Iris pigment epithelial cell (primary cell): Measurements from ENCODE around the gene QSOX2.

DNA sequence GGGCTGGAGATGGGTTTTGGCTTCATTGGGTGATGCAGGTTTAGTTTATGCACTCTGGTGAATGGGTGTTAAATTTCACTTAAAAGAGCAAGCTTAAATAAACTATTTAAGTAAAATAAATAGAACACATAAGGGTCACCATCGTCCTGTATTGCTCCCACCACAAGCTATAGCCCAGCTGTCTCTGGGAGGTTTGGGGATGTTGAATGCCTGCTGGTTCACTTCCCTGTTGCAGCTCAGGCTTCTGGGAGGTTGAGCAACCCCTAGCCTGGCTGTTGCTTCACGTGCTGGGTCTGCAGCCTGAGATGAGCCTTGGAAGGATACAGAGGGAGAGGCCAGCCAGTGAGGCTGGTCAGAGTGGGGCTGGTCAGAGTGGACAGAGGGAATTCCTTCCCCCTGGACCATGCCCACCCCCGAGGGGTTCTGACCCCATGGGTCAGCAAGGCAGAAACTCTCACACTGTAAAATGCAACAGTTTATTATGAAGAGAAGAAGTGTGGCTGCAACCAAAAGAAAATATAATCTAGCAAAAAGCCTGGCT is 4.7 kb upstream of the FCN1 start:
- RRBS: no CpG with 5 or more reads among the region's 3 CpGs

GRCh38 chr9:134944417-134944991 is 26.8 kb upstream of the FCN1 start:
- RRBS: no CpG with 5 or more reads among the region's 17 CpGs

DNA sequence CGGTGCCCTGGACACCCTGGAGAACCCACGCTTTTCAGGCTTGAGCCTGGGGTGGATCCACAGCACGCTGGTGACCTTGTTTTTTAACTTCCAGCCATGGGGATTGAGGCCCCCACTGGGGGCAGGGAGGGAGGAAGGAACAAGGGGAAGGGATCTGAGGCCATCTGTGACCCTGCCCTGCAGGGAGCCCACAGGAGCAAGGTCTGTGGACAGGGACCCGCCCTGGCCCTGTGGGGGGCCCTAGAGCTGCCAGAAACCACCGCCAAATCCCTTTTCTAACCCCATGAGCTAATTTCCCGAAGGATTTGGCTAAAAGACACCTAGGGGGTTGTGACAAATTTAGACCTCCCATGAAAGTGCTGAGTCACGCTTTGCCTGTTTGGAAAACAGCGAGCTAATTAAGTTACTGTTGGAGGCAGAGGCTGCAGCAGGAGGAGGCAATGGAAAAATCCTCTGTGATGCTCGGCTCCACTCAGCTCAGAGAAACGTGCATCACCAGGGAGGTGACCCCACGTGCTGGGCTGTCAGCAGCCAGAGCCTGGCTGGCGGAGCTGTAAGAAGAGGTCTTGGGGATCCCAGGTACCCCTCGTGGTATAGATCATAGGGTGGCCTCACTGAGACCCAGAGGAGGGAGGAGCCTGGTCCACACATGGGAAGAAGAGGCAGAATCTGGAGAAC is 50.0 kb downstream of the OLFM1 start:
- RRBS: no CpG with 5 or more reads among the region's 13 CpGs

- RRBS: no CpG with 5 or more reads among the region's 12 CpGs
Measured at GRCh38 chr9:135353430-135353834, 126.2 kb upstream of the PPP1R26 start.

DNA sequence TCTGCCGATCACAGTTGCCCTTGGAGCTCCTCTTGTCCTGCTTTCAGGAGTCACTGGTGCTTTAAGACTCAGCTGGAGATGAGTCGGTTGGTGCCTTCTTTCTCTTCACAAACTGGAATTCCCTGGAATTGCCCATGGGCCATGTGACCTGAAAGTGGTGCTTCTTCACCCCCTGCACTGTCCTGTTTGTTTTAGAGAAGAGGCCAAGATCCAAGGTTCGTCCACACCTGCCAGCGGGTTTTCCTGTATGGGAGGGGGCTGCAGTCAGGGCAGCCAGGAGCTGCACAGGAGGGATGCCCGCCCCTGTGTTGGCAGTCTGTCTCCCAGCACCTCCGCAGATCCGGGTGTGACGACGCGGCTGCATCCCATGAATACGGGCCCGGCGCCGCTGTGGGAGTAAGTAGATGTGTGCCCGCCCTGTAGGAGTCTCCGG is 8.6 kb downstream of the PIERCE1 start:
- RRBS: 87% methylated on average over 10 of the region's 16 CpGs

DNA sequence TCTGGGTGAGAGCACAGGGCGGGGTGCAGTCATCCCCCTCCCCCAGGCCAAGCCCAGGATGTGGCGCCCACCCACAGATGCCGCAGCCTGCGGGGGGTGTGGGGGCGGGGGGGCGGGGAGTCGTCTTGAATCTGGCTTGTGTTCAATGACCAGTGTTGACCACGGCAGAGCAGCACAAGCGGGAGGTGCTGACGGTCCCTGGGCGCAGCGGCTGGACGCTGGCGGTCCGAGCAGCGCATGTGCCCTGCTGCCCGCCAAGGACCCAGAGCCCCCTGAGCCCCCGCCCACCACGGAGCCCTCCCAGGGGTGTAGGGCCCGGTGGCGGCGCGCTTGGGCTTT is 398 bp upstream of the KCNT1 start:
- RRBS: no CpG with 5 or more reads among the region's 23 CpGs

DNA sequence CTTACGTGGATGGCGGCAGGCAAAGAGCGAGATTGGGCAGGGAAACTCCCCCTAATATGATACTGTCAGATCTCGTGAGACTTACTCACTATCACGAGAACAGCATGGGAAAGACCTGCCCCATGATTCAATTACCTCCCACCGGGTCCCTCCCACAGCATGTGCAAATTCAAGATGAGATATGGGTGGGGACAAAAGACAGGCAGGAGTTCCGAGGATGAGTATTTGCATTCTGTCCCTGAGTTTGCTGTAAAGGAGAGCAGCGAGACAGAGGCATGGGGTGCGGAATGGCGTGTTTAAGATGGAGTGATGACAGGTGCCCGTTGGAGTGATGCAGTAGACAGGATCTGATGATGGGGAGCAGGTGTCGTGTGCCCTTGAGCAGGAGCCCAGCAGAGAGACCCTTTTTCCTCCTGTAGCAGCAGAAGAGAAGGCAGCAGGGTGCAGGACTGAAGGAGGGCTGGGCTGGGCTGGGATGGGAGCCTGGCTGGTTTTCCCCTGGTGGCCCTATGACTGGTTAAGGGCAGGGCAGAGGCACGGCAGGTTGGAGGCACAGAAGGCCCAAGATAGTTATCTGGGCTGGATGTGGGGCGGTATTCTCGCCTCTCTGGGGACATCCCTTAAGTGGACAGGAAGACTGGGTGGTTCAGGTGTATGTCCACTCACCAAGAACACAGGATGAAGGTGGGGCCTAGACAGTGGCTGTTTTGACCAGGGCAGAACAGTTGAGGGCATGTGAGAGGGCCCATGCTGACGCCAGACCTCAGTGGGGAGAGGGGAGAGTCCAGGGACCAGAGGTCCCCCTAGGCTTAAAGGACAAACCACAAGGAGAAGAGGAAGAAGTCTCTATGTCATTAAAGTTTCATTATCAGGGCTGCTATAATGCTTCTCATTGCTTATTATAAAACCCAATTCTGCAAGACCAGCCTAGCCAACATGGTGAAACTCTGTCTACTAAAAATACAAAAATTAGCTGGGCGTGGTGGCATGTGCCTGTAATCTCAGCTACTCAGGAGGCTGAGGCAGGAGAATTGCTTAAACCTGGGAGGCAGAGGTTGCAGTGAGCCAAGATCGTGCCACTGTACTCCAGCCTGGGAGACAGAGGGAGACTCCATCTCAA is 4.4 kb upstream of the CAMSAP1 start:
- RRBS: no CpG with 5 or more reads among the region's 18 CpGs

GRCh38 chr9:135926668-135927449 is 19.5 kb upstream of the CAMSAP1 start:
- RRBS: no CpG with 5 or more reads among the region's 26 CpGs

DNA sequence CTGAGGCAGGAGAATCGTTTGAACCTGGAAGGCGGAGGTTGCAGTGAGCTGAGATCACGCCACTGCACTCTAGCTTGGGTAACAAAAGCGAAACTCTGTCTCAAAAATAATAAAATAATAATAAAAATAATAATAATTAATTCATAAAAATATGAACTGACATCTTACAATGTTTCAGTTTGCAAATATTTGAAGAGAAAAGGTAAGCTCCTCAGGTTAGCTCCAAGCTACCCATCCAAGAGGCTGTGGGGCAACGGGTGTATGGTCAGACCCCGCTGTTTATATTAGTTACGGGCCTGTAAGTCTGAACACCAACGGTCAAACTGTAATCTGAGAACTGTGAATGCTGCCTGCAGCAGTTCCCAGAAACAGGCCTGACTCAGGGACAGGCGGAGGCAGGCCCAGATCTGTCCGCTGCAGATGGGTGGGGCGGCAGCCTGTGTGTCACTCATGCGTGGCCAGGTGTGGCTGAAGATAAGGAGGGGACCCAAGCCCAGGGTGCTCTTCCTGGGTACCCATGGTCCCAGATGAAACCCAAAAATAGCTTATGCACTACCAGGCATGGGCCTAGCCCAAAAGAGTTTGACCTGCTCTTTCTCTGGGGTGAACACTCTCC is 9.4 kb downstream of the UBAC1 start:
- RRBS: no CpG with 5 or more reads among the region's 12 CpGs

DNA sequence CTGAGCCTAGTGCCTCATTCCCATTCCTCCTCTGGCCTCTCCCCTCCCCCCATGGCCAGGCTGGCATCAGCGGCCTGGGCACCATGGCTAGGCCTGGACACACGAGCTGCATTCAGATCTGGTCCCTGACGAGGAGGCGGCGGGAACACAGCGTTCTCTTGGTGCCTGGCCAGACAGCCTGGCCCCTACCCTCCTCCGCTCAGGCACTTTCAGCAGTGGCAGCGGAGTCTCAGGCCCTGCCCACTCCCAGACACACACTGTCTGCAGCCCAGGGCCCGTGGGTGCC is 19.7 kb upstream of the UBAC1 start:
- RRBS: no CpG with 5 or more reads among the region's 9 CpGs

- RRBS: no CpG with 5 or more reads among the region's 19 CpGs
Measured at GRCh38 chr9:136009030-136009780, 48.0 kb upstream of the UBAC1 start.

DNA sequence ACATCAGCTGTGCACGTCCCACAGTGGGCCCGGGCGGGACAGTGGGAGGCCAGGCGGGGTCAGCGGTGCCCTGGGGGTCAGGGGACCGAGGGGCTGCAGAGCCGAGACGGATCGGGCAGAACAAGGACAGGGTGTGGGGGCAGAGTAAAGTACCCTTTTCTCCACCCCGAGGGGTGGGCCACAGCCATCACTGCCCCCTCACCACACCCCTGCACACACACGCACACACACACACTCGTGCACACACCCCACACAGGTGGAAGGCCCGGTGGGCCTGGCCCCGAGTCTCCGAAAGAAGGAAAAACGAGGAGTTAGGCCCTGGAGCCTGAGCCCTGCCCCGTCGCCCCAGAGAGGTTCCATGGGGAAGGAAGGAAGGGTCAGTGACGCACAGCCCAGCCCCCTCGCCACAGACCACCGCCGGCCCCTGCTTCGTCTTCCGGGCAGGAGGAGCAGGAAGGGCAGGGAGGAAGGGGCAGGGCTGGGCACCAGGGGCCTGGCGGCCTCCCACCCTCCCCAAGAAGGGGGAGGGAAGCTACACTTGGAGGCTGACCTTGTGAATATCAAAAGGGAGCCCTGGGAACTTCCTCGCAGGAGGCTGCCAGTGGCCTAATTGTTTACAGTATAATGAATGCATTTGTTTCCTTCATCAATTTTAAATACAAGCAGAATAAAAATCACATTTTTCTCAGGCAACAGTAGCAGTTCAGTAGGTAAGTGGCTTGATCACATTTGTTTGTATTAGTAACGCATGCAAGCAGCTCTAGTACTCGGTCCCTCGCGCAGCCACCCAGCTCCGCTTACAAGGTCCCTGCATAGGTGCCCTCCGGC is 49.8 kb upstream of the UBAC1 start:
- RRBS: no CpG with 5 or more reads among the region's 32 CpGs

GRCh38 chr9:136086296-136087044 is 8.6 kb downstream of the NACC2 start:
- RRBS: 90% methylated on average over 3 of the region's 25 CpGs

GRCh38 chr9:136087616-136087988 is 7.5 kb downstream of the NACC2 start:
- RRBS: 67% methylated on average over 6 of the region's 17 CpGs

GRCh38 chr9:136149152-136149556 is 30.5 kb upstream of the TMEM250 start:
- RRBS: no CpG with 5 or more reads among the region's 9 CpGs

DNA sequence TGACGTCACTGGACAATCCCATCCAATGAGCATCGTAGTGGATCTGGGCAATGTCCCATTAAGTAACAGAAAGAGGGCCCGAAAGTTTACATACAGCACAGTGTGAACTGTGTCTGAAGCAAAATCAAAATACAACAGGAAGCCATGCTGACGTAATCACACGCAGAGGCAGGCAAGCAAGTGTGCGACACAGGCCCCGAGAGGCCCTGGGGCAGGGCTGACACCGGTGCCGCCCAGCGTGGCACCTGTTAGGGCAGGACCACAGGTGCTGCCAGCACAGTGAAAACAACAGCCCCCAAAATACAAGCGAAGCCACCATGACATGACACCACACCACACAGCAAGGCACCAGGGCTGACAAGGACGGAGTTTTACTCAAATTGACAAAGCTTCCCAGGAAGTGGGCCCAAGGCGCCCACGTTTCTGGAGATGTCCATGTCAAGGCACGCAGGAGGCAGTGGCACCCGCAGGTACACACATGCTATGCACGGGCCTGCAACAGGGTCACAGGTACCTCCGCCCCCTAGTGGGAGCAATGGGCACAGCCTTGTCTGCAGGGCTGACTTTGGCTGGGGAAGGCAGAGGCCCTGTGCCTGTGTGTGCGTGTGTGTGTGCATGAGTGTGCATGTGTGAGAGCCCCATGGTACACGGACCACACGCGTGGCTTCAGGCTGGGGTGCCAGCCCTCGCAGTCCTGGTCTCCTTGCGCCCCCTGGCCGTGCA is 19.7 kb downstream of the QSOX2 start:
- RRBS: no CpG with 5 or more reads among the region's 25 CpGs

DNA sequence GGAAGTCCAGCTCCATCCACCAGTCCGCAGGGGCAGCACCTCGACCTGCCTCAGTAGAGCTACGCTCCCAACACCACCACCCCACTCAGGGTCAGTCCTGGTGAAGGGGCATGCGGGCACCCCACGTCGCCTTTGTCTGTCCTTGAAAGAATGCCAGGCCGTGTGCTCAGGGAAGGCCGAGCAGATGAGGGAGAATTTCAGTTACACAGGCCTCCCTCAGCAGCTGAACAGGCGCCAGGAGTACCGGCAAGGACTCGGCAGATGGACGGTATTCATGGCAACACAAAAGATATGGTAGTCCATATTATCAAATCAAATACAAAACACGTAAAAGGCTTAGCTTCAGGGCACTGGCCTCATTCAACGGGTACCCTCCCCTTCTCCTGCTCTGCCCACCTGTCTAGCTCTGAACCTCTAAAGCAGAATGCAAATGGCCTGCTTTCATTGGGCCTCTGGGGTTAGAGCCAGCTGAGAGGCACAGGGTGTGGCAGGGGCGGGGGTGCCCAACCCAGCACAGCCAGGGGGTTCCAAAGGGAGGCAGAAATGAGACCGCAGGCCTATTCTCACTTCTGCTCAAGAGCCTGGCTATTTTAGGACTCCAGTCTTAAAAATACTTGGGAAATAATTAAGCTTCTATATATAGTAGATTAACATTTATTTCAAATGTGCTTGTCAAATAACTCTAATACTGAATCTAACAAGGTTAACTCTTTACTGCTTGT is 5.8 kb downstream of the QSOX2 start:
- RRBS: no CpG with 5 or more reads among the region's 16 CpGs

DNA sequence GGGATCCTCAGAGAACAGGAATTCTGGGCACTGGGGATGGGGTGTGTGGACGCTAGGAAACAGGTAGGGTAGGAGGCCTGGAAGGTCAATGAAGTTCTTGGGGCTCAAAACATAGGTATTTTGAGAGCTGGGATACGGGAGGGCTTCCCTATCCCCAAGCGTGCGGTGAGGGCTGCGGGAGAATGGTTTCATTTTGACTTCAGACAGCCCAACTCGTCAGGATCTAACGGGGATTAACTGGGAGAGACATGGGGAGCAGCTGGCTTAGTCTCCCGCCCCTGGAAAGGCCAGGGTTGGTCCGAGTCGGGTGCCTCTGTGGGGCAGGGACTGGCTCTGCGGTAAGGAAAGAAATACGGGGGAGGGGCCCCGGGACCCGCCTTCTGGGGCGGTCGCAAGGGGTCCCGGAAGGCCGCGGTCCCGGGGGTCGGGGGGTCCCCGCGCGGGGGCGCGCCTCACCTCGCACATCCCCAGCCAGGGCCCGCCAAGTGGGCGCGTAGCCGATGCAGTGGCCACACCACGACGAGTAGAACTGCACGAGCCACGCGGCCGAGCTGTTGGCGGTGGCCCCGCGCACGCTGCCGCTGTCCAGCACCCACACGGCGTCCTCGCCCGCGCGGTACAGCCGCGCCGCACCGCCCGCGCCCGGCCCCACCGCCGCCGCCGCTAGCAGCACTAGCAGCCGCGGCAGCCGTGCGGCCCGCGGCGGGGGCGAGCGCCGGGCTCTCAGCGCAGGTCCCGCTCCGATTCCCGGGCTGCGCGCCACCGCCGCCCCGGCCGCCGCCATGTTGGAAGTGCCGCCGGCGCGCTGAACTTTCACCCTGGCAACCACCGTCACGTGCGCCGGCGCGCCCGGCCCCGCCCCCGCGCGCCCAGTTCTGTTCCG is at the start of gene QSOX2:
Gene QSOX2, minus strand, starts transcription at position 793 of the 883 bp plus-strand sequence.
- RRBS: 3% methylated on average over 21 of the region's 96 CpGs

DNA sequence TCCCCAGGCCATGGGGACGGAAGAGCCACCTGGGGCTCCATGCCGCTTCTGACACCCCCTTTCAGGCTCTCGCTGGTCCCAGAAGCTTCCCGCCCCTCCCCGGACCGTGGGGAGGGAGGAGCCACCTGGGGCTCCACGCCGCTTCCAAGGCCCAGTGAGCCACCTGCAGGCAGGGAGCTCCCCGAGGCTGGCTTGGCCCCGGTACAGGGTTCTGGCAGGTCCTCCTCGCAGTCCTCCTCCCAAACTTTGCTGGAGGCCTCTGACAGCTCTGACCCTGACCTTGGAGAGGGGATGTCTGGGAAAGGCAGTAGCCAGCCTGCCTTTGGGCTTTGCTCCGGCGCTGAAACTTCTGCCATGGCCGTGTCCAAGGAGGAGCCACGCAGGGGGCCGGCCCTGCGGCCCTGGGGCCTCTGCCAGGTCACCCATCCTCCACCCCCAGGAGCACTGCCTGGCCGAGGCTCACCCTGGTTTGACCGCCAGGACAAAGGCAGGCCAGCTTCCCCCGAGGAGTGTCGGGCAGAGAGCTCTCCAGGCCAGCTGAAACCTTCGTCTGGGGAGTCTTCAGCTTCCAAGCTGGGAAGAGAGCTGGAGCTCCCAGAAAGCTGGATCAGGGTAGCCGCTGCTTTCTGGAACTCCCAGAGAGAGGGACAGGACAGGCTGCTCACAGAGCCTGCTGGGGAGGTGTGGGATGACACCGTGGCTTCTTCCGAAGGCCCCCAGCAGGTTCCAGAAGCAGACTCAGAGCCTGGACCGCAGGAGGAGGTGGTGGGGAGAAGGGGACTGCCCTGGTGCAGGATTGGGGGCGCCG is 8.9 kb upstream of the QSOX2 start:
- RRBS: 61% methylated on average over 7 of the region's 28 CpGs

DNA sequence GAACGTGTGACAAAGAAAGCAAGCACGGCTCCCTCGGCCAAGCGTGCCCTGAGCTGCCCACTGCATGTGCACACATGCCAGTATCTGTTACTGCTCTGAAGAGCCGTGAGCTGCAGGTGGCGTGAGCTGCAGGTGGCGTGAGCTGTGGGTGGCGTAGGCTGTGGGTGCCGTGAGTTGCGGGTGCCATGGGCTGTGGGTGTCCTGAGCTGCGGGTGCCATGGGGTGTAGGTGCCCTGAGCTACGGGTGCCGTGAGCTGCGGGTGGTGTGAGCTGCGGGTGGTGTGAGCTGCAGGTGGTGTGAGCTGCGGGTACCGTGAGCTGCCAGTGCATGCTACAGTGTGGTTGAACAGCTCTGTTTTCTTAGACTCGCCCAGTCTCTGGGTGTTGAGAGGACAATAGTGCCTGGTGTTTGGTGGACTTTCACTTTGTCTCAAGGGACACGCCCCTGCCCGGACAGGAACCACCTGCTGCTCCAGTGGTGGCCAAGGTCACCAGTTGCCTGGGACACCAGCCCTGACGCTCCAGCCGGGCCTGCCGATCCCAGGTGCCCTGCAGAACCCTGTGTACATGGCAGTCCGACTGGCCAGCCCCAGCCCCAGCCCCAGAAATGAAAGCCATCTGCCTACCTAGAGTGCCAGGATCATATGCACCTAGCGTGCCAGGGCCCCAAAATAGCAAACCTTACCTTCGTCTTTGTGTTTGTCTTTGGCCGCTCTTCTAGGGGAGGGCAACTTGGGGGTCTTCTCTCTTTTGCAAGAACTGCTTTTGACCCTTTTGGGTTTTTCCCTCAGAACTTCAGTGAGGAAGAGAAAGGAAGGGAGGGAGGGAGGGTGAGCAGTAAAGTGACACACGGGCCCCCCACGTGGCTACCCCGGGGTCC is 6.6 kb downstream of the CCDC187 start:
- RRBS: no CpG with 5 or more reads among the region's 30 CpGs